Cardiac atrium fibroblast (primary cell): Measurements from ENCODE around the genes ZNF581, NLRP5 and EDDM13.

DNA sequence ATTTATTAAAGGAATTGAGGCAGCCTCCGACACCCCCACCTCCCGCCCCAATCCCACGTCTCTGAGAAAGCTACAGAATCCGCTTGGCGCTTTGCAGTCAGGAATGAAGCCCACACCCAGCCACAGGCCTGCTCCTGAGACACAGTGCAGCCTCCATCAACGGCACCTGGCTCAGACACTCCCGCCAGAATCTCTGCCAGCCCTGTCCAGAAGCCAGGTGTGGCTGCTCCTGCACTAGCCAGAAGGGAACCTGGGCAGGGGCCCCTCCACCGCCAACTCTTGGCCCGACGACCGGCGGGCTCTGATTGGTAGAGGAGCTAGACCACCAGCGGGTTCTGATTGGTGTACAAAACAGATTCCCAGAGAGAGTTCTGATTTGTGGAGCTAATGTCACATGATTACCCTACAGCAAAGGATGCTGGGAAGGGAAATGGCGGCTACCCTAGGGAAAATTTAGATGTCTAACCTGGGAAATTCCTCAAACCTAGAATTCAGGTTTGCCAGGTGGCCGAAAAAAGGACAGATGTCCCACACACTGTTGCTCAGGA is 2.9 kb upstream of the PPP6R1 start:
- RAMPAGE, long total RNA = no peak

DNA sequence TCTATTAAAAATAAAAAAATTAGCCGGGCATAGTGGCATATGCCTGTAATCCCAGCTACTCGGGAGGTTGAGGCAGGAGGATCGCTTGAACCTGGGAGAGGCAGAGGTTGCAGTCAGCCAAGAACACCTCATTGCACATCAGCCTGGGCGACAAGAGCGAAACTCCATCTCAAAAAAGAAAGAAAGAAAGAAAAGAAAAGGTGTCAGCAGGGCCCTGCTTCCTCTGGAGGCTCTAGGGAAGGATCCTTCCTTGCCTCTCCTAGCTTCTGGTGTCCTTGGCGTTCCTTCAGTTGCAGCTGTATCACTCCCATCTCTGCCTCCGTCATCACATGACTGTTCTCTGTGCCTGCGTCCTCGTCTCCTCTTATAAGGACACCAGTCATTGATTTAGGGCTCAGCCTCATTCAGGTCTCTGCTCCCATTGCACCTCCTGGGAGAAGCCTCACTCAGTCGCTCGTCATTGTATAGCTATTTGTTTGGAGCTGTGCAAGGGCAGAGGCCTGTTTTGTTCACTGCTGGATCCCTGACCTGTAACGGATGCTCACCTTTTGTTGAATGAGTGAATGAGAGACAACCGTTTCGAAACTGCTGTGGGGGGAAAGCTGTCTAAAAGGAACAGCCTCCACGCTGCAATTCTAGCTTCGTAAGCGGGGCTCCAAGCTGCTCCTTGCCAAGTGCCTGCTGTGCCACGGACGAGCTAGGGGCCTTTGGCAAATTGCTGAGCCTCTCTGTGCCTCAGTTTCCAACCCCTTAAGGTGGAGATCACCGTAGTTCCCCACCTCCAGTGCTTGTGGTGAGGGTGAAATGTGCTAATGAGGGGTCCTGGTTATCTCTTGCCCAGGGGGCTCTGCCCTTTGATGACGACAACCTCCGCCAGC is 17.1 kb downstream of the BRSK1 start:
- RAMPAGE, long total RNA = no peak

DNA sequence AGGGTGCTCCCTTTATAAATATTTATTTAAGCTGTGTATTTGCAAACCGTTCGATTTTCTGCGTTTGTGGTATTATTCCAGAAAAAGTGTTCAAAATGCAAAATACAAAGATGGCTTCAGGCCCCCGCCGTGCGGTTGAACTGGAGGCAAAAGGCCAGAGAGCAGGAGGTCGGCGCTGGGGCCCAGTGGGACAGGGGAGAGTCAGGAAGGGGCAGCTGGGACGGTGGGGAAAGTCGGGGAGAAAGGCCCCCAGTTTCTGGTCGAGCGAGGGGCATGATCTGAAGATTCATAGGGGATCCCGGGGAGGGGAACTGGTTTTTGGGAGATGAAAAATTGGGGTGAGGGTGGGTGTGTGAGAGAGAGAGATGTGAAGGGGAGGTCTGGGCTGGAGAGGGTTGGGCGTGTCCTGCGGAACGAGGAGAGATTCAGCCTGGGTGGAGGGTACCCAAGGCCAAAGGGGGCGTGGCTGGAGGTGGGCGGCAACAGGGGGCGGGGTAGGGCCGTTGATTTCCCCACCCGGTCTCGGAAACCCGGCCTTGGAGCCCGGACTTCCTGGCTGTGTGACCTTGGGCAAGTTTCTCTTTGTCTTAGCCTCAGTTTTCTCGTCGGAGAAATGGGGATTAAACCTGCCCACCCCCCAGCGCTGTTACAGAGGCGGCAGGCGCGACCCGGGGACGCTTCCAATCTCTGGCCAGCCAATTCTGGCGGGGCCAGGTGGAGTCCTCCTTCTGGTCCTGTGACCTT is 594 bp downstream of the ISOC2 start:
- RAMPAGE, long total RNA = no peak

DNA sequence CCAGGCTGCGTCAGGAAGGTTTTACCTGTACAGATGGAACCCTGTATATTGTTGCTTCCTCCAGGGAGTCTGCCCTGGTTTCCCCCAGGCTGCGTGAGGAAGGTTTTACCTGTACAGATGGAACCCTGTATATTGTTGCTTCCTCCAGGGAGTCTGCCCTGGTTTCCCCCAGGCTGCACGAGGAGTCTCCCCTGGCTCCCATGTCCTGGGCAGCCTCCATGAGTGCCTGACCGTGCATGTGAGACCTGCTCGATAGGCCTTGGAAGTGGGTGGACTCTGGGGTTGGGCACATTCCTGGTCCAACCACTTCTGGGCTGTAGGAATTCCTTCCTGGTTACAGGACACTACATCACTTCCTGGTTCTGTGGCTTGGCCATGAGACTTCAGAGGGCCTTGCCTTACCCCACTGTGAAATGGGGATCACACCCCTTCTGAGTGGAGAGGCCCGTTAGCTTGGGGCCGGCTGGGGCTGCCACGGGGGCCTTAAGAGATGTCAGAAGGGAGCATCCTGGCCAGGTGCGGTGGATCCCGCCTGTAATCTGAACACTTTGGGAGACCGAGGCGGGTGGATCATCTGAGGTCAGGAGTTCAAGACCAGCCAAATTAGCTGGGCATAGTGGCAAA is 4.0 kb upstream of the ZNF628 start:
- RAMPAGE, long total RNA = no peak

DNA sequence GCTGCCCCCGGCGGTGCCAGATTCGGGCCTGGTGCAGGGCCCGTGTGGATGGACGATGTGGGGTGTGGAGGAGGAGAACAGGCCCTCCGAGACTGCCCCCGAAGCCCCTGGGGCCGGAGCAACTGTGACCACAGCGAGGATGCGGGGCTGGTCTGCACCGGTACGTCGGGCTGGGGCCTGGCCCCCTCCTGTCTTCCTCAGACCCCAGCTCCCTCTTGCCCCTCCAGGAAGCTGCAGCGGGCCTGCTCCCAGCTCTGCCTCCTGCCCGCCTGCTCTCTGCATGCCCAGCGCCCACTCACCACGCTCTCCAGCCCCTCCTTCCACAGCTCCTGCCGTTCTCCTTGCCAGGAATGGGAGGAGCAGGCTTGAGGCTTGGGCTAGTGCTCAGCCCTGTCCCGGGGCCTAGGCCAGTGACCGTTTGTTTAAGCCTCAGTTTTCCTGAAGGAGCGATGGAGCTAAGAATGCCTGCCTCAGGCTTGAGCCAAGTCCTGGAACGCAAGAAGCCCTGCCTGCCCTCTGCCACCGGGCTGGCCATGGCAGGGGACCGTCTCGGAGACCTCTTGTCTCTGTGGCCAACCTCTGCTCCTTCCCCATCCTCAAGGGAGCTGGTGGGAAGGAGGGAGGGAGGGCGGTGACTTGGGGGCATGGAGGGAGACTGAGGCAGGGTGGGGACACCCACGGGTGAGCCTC is 2.8 kb downstream of the SSC5D start:
- RAMPAGE, long total RNA = no peak

DNA sequence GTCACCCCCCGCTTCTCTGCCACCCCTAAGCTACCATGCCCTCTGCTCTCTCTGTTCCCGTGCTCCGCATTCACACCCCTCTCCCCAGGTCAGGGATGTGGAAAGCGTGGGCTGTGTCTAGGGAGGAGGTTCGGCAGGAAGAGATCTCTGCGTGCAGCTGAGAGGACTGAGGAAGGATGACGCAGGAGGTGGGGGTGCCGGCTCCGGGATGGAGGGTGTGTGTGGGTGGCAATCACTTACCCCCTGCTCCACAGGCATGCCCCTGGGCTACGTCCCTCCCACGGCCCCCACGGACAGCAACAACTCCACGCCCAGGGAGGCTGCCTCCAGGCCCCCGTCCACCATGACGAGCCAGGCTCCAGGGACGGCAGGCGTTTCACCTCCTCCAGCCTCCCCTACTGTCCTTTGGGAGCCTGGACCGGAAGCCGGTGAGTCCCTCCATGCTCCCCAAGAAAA is 6.1 kb downstream of the SSC5D start:
- RAMPAGE, long total RNA = no peak

GRCh38 chr19:55639901-55640470 is 816 bp upstream of the ZNF580 start:
- RAMPAGE, long total RNA = no peak

DNA sequence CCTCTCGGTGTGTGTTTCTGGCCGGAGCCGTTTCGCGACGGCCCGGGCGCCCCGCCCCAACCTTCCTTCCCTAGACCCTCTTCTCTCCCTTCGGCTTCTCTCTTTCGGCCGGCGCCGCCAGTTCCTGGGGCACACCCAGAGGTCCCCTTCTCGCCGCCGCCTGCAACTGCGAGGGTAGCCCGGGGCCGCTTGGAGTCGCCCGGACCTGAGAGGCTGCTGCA is at the start of gene ZNF581:
ZNF581 (plus strand) TSS at position 100 of the 221 bp plus-strand sequence.
- RAMPAGE, long total RNA = start-site peak on the plus strand centred at position 92 of the sequence, 21 bp wide, 38 and 12 reads in 2 replicates

DNA sequence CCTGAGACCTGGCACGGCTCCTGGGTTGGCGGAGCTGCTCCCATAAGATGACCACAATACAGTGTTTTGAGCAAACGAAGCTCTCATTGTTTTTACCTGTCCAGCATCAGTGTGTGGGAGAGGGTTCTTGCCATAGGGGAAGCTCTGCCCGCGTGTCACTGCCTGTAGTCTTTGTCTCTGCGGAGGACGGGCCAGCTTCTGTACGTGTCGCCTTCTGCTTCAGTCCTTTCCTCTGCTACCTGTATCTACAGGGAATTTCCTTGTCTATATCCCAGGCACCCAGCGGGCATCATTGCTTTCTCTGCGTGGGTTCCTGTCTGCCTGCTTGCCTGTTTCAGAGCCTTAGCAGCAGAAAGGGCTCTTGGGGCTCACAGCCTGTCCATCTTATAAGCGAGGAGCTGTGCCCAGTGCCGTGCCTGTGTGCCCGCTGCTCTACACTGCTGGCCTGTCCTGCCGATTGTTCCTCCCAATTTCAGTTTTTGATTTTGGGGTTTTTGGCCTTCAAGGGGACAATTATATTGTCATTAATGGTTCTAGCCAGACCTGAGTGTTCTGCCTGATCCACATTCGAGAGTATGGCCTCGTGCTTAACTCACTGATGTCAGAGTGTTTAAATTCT is 2.5 kb downstream of the U2AF2 start:
- RAMPAGE, long total RNA = no peak

DNA sequence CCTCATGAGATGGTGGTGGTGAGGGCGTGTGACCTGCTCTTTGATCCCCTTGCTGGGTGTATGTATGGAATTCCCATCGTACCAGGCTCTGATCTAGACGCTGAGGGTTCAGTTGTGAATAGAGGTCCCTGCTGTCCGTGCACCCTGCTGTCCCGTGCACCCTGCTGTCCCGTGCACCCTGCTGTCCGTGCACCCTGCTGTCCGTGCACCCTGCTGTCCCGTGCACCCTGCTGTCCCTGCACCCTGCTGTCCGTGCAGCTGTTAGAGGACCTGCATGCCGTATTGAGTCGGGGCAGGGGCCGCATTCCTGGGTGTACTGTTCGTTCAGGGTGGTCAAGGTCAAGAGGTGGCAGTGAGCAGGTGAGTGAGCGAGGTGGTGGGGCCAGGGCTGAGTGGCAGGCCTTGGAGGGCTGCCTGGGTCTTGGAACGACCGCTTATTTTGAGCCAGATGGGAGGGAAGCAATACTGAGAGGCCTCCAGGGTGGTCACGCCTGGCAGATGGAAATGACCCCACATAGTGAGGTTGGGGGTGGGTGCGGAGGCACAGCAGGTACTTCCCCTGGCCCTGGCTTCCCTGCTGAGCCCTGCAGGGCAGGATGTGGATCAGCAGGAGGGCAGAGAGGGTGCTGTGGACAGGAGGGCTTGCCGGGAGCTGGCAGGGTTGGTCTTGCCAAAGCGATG is 4.6 kb upstream of the EPN1 start:
- RAMPAGE, long total RNA = no peak

DNA sequence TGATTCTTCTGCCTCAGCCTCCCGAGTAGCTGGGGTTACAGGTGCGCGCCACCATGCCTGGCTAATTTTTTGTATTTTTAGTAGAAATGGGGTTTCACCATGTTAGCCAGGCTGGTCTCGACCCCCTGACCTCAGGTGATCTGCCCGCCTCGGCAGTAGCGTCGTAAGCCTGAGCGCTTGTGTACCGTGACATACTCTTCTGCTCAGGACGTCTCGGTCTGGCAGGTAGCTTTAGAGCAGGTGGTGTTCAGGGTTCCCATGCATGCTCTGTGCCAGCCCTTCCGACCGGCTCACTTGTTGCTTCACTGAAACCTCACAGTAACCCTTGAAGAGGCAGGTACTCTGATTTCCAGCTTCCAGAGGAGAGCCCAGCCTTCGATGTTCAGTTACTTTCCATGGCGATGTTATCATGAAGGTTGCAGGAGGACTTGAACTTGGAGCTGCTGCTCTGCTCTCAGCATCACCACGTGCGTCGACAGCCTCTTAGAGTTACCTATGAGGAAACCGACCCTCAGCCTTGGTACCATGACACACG is at the start of gene NLRP5:
NLRP5 (plus strand) TSS at position 410 of the 535 bp plus-strand sequence.
- RAMPAGE, long total RNA = no peak

GRCh38 chr19:56120054-56120815 is 860 bp downstream of the ZNF787 start:
- RAMPAGE, long total RNA = no peak

GRCh38 chr19:56133786-56134374 is 7.2 kb upstream of the ZNF444 start:
- RAMPAGE, long total RNA = no peak

DNA sequence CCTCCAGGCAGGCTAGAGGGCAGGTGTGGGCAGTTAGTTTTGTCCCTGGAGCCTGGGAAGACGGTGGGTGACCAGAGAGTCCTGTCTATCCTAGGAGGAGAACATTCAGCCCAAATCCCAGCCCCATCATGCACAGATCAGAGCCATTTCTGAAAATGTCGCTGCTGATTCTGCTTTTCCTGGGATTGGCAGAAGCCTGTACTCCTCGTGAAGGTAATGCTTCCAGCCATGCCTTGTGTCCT is at the start of gene EDDM13:
EDDM13 (plus strand) TSS at position 42 of the 242 bp plus-strand sequence.
- RAMPAGE, long total RNA = no peak

DNA sequence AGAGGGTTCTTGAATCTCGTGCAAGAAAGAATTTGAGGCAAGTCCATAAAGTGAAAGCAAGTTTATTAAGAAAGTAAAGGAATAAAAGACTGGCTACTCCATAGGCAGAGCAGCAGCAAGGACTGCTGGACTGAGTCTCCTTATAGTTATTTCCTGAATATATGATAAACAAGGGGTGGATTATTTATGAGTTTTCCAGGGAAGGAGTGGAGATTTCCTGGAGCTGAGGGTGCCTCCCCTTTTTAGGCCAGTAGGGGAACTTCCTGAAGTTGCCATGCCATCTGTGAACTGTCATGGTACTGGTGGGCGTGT is 13.6 kb downstream of the ZSCAN5A start:
- RAMPAGE, long total RNA = no peak

DNA sequence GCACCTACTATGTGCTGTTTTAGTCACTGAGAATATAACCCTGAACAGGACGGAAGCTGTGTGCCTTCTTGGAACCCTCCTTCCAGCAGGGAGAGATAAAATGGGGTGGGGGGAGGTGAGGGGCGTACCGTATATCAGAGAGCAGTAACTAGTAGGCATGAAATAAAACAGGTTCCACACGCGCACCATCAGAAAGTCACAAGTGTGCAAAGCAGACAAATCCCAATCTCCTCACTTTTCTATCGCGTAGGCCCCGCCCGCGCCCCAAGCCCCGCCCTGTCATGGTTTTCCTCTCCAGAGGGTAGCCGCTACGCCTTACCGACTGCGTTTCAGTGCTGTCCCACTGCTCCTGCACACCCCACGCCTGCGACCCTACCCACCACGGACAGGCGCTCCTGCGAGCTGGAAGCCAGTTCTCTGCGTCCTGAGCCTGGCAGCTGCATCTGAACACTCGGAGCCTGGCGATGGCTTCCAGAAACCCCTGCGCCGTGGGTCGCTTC is 464 bp upstream of the ZNF470 start:
- RAMPAGE, long total RNA = no peak

- RAMPAGE, long total RNA = no peak
Measured at GRCh38 chr19:56613437-56614138, 18.5 kb downstream of the ZNF71 start.

GRCh38 chr19:56795363-56795718 is 45.2 kb downstream of the PEG3 start:
- RAMPAGE, long total RNA = no peak

GRCh38 chr19:56838663-56839514 is 1.6 kb downstream of the PEG3 start:
- RAMPAGE, long total RNA = no peak

GRCh38 chr19:56839525-56840221 is 853 bp downstream of the PEG3 start:
- RAMPAGE, long total RNA = no peak